Colic lymph node (tissue), 1 donor: ENCODE results near the genes NQO1 and PDPR.

DNA sequence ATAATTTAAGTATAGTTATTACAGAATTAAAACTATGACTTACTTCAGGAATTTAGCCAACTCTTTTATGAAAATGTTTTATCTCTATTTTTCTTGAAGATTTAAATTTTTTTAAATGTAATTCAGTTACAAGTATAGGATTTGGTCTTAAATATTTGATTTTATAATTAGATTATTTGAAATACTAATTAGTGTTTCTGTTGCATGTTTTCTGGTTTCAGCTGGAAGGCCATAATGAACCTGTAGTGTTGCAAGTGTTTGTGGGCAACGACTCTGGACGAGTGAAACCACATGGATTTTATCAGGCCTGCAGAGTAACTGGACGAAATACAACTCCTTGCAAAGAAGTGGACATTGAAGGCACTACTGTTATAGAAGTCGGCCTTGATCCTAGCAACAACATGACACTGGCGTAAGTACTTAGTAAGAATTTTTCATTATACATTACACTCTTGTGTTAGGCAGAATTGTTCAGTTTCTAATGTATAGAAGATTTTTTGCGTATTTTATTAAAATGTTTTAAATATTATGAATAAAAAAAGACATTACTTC lies 70.9 kb downstream of the NQO1 start:
- PRO-cap, result no peak

GRCh38 chr16:69692435-69693118 lies 33.8 kb downstream of the NQO1 start:
- PRO-cap, result no peak

DNA sequence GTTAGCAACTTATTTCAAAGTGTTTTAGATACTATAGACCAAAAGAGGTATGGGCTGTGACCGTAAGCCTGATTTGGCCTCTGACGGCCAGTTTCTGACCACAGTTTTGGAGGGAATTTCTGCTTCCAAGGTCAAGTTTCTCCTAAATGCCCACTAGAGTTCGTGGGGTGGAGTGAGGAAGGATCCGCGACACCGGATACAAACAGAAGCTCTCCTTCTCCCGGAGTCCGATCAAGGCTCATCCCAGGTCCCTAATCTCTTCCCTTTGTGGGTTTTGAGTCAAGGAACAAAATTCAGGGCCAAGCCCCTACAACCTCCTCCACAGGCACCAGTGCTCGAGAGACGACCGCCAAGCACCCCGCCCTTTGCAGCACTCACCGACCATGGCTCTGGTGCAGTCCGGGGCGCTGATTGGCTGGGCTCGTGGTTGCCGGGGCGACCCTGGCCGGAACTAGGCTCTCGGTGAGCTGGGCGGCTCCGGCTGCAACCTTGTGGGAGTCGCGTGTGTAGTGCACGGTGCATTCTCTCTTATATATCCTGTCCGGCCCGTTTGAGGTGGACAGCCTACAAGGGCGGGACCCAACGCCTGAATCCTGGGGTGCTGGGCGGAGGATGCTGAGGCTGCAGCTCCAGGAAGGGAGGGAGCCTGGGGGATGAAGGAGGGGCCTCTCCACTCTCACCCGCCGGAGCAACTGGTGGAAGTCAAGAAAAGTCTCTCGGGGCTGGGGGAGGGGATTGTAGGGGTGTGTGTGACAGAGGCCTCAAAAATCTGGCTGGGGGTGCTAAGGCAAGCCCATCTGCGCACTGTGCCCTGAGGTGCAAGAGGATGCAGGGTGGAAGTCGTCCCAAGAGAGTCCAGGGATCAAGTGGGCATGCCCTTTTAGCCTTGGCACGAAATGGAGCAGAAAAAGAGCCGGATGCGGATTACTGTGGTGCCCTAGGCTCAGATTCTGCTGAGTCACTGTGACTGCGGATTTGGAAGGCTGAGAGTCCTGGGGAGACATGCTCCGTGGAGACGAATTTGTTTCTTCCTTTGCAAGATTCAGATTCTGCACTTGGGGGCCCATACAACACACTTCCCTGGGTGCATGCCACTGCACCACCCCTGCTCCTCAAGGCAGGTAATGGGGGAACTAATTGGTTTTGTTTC lies at the start of gene NQO1:
TSS of gene NQO1 (minus strand) at position 506 of the 1,150 bp plus-strand sequence.
- PRO-cap, result bidirectional peak, plus-strand start at position 494 of the sequence, minus-strand start at position 385 of the sequence

DNA sequence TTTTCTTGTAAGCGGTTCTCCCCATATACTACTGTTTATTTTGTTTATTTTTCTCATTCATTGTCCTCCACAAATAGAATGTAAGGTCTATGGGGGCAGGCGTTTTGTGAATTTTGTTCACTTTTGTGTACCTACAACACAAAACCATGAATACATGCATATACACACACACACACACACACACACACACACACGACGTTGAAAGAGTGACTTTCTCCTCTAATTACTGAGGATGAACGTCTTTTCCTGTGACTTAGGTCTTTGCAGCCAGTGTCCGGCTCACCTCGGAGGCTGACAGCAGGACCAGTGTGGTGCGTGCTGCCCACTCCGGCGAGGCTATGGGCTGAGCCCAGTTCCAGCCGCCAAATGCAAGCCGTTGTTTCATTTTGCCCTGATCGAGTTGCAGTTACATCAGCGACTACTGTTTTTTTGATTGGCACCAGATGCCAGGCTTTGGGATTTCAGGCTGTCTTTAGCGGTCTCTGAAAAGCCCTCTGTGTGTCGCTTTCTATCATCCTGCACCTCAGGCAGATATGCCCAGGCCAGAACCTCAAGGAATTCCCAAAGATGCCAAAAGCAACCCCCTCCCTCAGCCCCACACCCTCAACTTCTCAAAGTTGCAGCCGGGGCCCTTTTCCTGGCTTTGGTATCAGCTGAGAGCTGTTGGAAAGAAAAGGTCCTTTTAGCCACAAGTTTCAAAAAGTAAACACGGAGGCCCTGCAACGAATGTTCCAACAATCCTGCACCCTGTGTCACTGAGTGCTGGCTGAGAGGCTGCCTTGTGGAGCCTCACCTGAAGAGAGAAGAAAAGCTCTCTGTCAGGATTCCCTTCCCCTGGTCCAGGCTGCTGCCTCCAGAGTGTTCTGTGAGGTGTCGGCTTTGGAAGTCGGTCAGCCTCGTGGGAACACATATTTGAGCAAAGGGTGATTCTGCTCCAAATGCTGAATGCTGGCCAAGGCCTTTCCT lies 58.8 kb downstream of the WWP2 start:
- PRO-cap, result no peak

DNA sequence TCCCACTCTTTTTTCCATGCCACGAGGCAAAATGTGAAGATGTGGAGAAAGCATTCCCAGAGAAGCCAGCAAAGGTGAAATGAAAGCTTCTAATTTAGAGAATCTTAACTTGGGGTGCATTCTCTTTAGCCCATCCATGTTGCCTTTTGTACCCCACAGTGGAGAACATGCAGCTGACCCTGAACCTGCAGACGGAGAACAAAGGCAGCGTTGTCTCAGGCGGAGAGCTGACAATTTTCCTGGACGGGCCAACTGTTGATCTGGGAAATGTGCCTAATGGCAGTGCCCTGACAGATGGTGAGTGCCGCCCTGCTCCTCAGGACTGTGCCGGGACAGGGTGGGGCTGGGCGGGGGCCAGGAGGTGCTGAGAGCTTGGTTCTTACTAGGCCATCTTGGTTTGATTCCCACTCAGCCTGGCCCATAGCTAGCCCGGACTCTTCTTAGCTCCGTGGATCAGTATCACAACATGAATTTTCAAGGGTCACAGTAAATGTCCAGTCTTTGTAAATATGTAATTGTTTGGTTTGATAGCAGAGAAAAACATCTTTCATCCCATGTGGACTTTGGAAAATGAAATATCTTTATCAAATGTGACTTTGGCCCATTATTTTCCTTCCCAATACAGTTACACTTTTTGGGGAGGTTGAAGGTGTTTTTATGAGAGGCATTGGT lies 78.0 kb downstream of the WWP2 start:
- PRO-cap, result no peak

DNA sequence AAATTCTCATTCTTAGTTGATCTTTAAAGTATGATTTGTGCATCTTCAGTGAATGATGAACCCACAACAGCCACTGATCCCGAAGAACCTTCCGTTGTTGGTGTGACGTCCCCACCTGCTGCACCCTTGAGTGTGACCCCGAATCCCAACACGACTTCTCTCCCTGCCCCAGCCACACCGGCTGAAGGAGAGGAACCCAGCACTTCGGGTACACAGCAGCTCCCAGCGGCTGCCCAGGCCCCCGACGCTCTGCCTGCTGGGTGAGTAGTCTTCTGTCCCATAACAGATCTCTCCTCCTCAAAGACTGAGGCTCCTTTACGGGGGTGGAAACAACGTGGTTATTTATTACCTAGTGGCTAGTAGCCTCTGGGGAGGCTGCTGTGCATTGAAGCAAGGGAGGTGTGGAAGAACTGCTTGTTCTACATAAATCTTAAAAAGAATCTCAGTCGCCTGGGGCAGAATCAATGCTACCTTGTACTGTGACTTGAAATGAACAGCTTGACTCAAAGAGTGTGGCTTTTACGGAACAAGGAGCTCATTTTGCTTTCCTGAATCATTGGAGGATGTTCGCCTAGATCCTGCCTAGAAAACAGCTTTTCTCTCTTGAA lies 63.0 kb upstream of the CLEC18A start:
- PRO-cap, result no peak

DNA sequence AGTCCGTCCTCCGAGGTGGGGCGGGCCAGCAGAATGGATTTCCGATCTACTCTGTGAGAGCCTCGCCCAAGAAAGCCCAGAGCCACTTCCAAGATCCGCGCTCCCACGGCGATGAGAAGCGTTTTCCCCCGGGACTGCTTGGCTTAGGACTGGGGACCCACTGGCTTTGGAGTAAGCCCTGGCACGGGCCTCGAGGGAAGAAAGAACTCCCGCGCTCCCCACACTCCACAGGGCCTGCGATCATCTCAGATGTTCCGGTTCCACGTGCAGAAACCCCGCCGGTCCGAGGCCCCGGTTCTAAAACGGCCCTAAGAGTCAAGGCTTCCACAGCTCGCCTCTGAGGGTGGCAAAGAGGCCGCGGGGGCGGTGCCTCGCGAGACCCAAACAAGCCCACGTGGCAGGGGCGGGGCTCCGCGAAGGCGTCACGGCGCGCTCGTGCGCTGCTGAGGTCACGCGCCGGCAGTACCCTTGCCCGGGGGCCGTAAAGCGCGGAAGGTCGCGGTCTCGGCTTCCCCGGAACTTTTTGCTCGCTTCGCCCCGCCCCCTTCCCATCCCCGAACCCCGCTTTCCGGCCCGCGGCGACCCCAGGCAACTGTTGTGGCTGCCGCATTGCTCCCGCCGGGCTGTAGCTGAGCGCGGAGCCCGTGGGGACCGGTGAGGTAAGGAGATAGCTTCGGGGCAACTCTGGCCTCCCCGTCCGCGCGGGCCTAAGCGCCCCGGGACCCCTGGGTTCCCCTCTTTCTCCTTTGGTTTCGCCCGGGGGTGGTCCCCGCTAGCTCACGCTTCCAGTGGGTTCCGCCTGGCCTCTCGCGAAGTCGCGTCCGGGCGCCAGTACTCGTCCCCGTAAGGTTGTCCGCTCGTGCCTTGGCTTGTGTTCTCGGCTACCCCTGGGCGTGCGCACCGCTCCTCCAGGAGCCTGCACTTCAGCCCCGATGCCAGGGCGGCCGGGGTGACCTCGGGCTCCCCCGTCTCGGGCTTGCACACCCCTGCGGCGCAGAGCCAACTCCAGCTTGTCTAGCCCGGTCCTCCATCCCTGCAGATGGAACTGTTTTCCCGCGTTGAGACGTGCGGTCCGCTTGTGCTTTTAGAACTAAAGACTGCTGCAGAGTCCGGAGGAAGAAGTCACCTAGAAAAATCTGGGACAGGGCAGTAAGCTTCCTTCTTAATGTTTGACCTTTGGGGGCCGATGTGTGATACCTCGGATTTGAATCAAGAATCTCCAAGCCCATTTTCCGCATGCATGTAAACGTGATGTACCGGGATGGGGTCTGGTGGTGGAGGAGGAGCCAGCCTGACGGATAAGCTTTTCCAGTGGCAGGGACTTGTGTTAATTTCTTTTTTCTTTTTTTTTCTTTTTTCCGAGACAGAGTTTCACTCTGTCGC lies at the start of gene PDPR:
TSS of gene PDPR (plus strand) at position 551 of the 1,383 bp plus-strand sequence.
- PRO-cap, result bidirectional peak, plus-strand start at position 564 of the sequence, minus-strand start at position 310 of the sequence

- PRO-cap, result no peak
Observed at GRCh38 chr16:70294612-70295076, 4.3 kb upstream of the DDX19B start.

DNA sequence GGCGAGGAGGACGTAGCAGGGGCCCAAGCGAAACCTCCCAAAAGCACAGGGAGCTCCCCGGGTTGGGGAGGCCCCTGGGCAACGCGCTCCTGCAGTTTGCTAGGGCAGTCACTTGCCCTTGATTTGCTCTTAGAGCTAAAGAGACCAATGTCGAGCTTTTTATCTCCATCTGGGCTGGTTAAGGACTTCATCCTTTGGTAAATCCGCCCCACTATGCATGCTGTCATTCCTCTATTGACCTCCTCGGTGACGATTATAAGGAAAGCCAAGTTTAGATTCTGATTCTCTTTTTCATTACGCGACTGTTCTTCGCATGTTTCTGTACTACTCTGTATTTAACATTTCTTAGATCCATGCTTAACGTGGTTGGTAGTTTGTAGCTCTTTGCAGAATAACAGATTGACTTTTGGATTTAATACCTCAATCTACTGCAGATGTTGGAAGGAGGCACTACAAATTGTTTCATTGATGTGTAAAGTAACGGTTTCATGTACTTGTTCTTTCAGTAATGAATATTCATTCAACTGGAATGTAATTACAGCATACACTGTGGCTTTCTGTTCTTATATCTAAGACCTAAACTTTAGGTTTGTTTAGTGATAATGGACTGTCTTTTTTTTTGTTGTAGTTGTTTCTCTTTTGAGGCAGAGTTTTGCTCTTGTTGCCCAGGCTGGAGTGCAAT lies 505 bp downstream of the DDX19A start:
- PRO-cap, result no peak

DNA sequence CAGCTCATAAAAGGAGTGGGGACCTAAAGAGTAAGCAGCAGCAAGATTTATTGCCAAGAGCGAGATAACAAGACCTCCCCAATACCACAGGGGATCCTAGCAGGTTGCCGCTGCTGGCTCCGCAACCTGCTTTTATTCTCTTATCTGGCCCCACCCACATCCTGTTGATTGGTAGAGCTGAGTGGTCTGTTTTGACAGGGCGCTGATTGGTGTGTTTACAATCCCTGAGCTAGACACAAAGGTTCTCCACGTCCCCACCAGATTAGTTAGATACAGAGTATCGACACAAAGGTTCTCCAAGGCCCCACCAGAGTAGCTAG lies 4.2 kb upstream of the FCSK start:
- PRO-cap, result no peak

GRCh38 chr16:70460836-70461266 lies 6.5 kb downstream of the FCSK start:
- PRO-cap, result no peak

- PRO-cap, result no peak
Observed at GRCh38 chr16:70647501-70647773, 1.1 kb downstream of the IL34 start.

DNA sequence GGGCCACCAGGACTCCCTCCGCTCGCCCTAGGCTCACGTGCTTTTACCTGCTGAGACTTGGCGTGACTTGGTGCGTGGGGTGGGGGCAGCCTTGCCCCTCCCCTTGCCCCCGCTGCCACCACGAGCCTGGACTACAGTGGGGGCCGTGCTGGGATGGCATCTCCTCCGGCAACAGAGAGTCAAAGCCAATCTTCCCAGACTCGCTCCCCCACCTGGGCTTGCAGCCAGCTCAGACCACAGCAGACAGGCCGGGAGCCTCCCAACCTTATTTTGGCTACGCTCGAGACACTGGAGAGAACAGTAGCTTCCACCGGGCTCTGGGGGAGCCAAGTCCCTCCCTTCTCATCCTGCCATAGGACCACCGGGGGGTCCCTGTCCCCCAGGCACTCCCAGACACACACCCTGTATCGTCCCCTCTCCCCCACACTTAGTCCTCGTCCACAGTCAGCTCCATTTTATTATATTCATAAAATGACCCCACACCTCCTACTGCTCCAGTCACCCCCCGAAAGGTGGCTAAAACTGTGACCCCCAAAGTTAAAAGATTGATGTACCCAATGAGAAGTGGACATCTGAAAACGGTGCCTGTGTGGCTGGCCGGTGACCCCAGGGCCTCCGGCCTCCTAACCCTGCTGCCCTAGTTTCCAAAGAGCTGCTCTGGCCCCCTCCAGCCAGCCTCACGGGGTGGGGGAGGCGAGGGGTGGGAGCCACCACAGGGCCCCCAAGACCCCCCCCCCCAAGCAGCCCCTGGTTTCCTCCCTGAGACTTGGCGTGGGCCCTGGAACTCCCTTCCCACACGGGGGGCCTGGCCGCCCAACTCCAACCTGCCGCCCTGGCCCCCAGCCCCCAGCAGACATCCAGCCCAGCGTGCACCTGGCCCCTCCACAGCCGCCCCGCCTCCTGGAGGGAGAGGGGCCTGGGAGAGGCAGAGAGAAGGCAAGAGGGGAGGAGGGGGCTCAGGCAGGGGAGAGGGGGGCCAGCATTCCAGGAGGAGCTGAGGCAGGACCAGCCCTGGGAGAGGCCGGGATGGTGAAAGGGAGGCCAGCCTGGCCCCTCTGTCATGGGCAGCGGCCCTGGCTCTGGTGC lies 16.3 kb downstream of the IL34 start:
- PRO-cap, result no peak

GRCh38 chr16:70693800-70694899 lies 8.3 kb upstream of the MTSS2 start:
- PRO-cap, result no peak

DNA sequence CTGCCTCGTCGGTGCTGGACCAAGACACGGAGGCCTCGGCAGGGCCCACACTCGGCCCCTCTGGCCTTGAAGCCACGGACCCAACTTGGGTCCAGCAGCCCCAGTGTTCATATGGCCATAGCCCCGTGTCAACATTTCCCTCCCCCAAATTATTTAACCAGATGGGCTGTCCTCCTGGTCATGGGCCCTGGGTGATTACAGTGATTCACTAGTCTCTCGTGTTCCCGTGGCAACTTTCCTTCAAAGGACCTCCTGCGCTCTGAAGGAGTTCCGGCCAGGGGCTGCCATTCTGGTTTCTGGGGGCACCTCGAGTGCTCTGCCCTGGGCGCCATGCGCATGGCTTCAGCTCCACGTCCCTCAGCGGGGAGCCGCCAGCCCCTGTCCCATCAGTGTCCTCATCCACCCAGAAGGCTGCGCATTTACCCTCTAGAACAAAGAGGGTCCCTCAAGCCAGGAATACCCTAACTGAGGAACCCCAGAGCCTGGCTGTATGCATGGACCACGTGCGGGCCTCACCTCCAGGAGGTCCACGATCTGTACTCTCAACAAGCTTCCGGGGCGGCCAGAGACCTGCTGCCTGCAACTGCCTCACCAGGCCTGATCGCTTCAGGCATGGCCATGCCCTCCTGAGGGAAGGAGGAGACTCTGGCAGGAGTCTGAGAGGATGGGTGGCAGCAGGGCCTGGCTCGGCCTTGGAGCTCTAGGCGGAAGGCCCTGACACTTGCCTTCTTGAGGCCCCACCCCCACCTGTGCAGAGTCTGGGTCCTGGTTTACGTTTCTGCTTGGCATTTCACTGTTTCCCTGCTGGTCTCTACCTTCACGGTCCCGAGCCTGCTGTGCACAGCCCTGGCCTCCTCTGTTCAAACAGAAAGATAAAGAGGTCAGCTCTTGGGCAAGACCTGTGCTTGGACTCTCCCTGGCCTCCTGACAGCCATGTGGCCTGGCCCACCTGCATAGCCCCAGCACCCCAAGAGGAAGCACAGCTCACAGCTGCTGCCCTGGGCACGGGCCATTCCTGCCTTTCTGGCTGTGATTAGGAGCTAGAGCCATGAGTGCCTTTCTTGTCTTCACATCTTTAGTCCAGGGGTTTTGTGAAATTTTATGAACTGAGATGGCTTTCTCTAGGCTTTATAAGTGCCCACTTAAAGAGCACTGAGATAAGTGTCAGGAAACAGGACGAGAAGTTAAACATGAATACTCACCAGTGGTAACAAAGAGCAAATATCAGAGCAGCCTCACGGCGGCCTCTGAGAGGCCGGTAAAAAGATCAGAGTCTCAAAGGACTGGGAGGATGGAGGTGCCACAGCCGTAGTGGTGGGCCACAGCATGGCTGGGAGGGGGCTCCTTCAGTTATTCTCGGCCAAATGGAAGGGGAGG lies 25.3 kb upstream of the MTSS2 start:
- PRO-cap, result no peak

DNA sequence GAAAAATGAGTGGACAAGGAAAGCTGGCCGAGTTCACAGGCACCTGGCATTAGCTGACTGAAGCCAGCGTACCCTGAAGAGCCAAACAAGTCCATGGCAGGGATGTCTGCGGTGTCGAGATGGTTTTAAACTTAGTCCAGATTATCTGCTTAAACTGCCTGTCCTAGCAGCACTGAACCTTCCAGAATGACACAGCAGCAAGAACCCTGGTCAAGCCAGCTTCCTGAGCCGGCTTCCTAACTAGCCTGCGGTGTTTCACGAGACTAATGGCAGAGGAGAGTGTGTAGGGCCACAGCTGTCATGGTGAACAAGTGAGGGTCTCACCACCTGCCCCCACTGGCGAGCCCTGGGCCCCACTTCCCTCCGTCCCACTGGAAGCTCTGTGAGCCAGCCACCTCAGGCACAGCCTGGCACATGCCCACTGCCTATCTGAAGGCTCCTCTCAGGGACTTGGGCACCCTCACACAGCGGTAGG lies 28.8 kb upstream of the MTSS2 start:
- PRO-cap, result no peak

- PRO-cap, result no peak
Observed at GRCh38 chr16:71288559-71289054, 595 bp downstream of the CMTR2 start.

DNA sequence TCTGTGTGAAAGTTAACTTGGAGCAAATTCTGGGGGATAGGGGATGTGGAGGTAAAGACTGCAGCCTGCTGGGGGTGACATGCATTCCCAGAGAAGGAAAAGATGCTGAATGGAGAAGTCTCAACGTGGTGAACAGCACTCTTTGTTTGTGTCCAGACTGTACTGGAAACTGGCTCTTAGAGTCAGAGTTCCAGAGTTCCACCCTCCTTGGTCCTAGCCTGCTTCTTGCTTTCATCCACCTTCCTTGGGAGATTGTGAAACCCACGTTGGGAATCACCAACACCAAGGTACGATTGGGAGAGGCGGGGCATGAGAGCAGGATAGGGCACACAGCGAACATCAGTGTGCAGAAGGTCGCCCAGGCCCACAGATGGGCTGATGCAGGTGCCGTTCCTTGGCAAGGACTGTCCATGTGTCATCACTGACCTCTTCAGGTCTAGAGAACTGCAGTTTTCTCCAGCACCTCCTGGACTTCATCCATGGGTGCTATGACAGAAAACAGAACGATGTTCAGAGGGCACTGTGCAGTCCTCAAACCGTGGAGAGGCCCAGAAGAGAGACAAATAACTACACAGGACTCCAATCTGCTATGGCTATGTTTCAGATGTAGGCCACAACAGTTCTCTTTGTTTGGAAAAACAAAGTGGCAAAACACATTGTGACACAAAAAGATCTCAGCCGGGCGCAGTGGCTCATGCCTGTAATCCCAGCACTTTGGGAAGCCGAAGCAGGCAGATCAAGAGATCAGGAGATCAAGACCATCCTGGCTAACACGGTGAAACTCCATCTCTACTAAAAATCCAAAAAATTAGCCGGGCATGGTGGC lies 23.9 kb upstream of the TAT start:
- PRO-cap, result no peak

DNA sequence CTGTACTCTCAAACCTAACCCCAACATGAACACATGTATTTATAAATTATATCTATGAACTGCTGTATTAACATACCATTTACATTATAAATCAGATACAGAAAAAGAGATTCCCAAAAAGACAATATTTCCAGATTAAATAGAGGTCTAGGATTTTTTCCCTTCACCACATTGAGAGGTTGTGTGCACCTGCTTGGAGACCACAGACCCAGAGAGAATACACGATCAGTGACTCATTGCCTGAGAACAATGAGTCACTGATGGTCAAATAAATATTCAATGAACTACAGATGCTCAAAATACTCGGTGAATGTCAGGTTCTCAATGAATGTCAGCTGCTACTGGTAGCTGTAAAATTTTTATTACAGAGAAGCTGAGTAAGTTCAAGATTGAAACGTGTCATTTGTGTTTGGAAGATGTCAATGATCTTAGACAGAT lies 17.7 kb upstream of the MARVELD3 start:
- PRO-cap, result no peak

DNA sequence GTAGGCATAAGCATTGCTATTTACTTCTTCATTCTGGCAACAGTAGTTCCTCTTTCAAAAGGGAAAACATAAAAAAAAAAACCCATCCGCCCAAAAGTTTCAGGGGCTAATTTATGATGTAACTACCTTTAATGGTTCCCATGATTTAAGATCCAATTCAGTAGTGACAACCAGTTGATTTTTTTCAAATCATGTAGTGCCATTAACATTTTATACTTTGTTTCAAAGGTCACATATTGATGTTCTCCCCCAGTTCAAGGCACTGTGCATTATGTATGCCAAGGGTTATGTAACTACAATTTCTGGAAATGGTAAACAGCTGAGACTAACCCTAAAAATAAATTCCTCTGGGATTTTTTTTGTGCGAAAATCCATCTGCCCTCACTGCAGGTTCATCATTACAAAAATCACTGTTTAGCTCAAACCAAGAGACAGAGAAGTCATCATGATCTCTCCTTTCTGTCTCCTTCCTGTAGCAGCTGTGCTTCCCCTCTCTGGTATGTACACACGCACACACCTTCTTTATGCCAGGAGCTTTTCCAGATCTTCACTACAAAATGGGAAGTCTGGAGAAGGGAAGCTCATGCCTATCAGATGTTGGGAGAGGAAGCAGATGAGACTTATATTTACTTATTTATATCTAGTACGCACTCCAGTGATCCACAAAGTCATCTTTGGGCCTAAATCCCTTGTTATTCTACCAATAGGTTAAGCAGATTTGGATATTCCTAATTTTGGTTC lies 2.3 kb upstream of the PHLPP2 start:
- PRO-cap, result no peak